ENCODE measurements around the genes SCUBE3 and FKBP5.

DNA sequence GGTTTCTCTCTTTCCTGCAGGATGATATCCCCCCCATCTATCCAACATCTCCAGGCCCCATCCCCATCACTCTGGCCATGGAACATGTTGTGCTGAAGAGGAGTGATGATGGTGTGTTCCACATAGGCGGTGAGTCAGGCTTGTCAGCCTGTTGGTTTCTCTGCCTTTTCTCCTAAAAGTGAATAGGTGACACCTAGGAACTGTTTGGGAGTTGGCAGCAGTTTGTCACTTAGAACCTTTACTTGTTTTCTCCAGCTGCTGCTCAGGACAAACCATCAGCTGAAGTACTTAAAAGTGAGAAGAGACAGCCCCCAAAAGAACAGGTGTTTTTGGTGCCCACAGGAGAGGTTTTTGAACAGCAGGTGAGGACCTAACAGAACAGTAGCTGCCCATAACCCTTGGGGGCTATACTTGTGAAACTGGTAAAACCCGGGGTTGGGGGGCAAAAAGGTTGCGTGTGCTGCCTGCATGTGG is 16.2 kb downstream of the TAF11 start:
- RRBS: no CpG with 5 or more reads among the region's 3 CpGs

GRCh38 chr6:35009702-35010351 is 120.8 kb downstream of the ANKS1A start:
- RRBS: no CpG with 5 or more reads among the region's 5 CpGs

DNA sequence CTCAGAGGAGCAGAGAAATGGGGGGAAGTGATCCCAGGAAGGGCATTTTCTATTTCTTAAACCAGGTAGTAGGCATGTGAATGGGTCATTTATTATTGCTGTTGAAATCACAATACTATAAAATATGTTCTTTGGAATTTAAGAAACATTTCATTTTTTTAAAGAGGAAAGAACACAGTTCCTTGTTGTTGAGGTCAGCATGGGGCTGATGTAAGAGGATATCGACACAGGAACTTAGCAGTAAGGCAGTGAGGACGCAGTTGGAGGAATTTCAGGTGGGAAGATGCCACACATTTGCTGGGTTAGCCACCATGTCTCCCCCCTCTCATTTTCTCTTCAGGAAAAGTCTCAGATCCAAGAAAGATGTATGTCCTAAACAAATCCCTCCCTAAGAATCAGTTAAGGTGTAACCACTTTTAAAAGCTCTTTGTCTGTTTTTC is 99.1 kb downstream of the TCP11 start:
- RRBS: no CpG with 5 or more reads among the region's 2 CpGs

DNA sequence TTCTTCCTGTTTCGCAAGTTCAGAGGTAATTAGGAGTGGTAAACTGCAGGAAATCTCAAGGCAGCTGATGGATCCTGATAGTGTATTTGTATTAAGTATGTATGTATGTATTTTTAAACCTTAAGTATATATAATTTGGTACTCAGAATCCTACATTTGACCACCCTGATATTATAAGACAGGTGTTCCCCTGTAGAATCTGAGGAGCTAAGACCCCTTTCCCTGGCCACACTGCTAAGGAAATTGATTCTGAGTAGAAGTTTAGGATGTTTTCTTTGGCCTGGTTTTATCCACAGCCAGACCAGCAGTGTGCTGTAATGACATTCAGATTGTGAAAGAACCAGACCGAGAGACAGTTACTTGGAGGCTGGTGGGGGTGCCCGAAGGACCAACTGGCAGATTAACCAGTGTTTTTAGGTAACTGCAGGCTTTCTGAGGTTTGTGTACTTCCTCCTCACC is 94.0 kb downstream of the TCP11 start:
- RRBS: no CpG with 5 or more reads among the region's 3 CpGs

- RRBS: no CpG with 5 or more reads among the region's 9 CpGs
Measured at GRCh38 chr6:35064146-35064480, 77.0 kb downstream of the TCP11 start.

DNA sequence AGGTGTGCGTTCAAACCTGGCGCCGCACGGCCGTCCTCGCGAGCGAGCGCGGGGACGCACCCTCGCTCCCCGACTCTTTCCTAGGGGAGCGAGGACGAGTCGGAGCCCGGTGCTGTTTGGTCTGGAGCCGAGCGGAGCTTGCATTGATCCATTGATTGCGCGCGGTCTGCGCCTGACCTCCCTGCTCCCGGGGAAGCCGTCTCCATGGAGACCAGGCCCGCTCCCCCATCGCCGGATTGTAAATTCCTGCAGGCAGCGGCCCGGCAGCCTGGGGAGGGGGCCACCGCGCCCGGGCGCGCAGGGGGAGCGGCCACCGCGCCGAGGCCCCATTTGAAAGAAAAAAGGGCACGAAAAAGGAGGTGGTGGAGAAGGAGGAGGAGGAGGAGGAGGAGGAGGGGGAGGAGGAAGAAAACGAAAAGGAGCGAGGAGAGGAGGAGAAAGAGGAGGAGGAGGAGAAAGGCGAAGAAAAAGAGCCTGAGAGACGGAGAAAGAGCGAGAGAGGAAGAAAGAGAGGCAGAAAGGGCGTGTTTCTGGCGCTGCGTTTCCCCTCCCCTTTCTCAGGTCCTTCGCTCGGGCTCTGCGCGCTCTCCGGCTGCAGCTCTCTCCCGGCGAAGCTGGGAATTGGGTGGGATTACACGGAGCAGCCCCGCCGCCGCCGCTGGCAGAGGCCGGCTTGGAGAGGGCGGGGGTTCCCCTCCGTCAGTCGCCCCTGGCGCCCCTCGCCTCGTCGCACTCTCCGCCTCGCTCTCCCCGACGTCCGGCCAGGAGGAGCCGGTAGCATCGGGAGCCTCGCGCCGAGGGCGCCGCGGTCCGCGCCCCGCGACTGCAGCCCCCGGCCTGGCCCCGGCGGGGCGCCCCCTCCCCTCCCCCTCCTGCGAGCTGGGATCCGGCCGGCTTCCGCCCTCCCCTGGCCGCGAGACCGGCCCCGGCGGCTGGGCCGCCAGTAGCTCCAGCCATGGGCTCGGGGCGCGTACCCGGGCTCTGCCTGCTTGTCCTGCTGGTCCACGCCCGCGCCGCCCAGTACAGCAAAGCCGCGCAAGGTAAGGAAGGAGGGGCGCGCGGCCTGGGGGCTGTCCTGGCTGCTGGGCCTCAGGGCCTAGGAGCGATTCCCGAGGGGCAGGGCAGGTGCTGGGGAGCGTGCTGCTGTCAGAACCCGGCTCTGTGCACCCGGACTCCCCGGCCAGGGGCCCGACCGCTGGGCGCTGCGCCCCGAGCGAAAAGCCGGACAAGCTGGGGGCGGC is at the start of gene SCUBE3:
Gene SCUBE3, plus strand, starts transcription at position 493 of the 1,241 bp plus-strand sequence.
- RRBS: 3% methylated on average over 62 of the region's 126 CpGs

GRCh38 chr6:35362667-35364003 is 20.8 kb downstream of the PPARD start:
- RRBS: no CpG with 5 or more reads among the region's 17 CpGs

GRCh38 chr6:35394887-35395657 is 52.7 kb downstream of the PPARD start:
- RRBS: no CpG with 5 or more reads among the region's 7 CpGs

- RRBS: no CpG with 5 or more reads among the region's 6 CpGs
Measured at GRCh38 chr6:35495897-35496171, 1.0 kb downstream of the TEAD3 start.

DNA sequence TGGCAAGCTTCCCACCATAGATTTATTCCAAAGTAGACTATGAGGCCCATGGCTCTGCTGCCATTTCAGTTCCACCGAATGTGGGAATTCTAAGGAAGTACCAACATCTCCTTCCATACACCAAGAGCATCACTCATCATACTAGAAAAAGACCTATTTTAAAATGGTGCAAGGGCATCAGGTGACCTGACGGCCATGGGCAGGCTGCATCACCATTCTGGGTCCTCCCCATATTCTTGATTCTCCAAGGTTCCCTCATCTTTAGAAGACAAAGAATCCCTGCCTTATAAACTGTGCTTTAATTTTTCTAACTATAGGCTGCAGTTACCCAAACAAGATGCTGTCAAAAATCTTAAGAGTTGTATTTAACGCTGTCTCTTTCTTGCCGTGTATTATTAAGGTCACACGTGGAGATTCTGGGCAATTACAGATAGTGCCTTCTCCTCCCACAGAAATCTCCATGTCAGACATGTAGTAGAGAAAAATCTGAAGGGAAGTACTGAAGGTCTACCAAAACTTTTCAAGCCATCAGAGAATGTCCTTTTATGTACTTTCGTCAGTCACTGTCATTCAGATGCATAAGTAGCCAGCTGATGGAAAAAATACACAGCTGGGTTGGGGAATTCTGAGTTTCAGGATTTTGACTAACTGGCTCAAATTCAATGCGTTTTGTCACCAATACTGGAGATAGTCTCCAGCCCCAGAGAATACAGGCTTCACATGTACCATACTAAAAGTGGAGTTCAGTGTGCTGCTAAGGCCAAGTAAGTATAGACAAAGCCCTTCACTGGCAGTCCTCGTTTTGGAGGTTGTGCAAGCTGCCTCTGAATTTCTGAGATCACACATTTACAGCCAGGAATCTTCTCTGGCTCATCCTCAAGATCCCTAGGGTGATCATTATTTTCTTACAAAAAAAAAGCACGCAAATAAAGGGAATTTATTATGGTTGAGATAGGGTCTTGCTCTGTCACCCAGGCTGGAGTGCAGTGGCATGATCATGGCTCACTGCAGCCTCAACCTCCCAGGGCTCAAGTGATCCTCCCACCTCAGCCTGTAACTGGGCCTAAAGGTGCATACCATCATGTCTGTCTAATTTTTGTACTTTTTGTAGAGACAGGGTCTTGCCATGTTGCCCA is 59.1 kb upstream of the TULP1 start:
- RRBS: no CpG with 5 or more reads among the region's 9 CpGs

- RRBS: no CpG with 5 or more reads among the region's 5 CpGs
Measured at GRCh38 chr6:35600859-35601594, 87.7 kb downstream of the FKBP5 start.

DNA sequence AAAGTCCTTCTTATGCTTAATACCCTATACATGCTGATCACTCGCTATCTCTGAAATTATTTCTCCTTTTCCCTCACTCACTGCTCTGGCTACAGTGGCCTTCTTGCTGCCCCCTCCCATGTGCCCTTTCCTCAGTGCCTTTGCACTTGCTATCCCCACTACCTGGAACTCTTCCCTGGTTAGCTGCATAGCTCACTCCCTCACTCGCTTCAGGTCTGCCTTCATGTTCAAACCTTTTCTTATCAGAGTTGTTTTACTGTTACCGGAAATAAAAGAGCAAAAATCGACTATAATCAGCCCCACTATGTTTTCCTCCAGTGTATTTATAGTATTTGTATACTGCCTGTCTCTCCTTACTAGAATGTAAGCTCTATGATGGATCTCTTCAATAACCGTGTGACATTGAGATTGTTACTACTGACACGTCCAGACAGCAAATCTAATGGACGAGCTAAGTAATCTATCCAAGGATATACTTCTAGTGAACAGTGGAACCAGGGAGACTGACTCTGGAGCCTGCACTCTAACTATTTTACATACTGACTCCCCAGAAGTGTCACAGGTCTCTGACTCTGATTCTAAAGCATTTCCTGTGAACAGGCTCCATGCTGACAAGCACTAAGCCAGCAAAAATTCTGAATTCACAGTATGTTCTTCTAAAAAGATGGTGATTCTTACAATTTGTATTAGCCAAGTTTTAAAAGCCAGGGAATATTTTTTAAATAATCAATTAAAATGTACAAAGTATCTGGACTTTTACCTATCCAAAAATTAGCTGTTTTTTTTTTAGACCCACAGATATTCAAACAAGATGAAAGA is 25.0 kb downstream of the FKBP5 start:
- RRBS: no CpG with 5 or more reads among the region's 7 CpGs

DNA sequence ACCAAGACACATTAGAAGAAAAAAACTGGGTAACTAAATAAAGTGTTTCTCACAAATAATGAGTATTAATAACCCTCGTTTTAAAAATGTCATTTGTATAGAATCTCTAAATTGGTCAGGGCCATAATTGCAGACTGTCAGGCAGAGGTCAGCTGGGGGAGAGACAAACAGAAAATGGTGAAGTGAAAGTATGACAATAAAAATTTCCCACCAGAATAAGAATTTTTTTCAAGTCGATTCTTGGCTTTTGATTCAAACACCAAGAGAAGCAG is 1.6 kb downstream of the FKBP5 start:
- RRBS: no CpG with 5 or more reads among the region's 2 CpGs

GRCh38 chr6:35688248-35689026 is at the start of gene FKBP5:
FKBP5 (minus strand) TSS chr6:35688915.
- RRBS: 2% methylated on average over 70 of the region's 120 CpGs

- RRBS: no CpG with 5 or more reads among the region's 11 CpGs
Measured at GRCh38 chr6:35717939-35718381, 18.9 kb upstream of the ARMC12 start.

DNA sequence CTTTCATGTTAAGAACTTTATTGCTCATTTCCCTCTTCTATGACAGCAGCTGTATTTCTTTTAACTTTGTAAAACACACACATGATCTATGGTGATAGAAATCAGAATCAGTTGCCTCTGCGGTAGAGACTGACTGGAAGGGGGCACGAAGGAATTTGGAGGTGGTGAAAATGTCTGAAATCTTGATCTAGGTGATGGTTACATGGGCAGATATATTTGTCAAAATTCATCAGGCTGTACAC is 17.7 kb upstream of the ARMC12 start:
- RRBS: no CpG with 5 or more reads among the region's 2 CpGs

DNA sequence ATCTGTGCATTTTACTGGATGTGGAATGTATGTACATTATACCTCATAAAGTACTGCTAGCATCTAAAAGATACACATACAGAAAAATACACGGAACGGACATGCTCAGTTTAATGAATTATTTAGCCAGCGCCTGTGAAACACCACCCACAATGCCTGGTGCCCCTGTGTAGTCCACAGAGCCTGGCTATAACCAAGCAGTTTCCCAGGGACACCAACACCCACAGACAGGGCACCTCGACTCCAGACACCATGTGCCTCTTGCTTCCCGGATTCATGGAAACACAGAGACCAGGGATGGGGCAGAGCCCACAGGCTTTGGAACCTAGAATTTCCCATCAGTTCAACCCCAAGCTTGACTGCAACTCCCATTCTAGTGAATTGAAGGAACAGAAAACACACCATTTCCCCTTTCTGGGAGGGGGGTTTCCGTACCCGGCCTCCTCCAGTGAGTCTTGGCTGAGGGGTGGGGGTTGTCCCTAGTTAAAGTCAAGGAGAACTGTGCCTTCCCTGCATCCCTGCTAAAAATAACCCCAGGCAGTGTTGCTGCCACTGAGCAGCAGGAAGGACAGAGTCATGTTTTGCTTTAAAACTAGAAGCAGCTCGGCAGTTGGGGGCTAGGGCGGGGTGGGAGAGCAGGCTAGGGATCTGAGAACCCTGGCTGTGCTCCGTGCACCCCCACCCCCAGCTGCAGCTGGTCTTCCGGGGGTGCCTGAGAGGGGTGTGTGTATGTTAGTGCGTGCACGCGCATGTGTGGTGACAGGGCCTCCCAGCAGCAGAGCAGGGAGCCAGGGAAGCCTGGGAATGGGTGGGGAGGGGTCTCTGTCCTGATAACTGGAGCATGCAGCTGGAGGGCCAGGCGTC is 17.2 kb upstream of the ARMC12 start:
- RRBS: no CpG with 5 or more reads among the region's 15 CpGs

GRCh38 chr6:35786594-35787127 is 5.8 kb downstream of the CLPSL1 start:
- RRBS: 7% methylated on average over 3 of the region's 23 CpGs

DNA sequence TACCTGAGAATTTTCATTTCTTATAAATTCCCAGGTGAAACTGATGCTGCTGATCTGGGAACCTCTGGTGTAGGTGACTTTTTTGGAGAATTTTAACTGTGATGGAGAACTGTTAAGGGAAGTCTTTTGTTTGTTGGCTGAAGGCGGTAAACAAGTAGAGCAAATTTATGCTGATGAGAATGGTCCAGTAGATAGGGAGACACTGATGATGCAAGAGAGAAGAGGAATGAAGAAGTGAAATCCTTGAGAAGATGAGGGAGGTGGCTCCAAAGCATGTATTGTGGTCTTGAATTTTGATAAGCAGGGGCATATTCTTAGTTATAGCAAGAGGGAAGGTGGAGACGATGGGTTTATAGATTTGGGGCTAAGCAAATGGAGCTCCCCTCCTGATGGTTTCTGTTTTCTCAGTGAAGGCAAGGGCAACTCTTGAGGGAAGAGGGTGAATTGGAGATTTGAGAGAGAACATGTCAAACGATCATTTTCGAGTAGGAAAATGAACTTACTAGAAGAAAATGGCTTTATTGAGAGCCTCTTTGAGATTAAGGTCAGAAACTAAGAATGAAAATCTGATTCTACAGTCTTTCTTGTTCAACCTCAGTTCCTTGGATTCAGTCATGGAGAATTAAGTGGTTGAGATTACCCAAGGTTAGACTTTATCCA is 22.1 kb downstream of the MAPK14 start:
- RRBS: no CpG with 5 or more reads among the region's 4 CpGs

GRCh38 chr6:36108987-36110026 is 21.0 kb upstream of the MAPK13 start:
- RRBS: no CpG with 5 or more reads among the region's 8 CpGs

Measured in choroid plexus epithelial cell (primary cell).